Smooth muscle cell (in vitro differentiated cells): ENCODE measurements around a stretch of chr9.

- RAMPAGE, long total RNA: no peak
Measured at GRCh38 chr9:87644803-87645203, 81.1 kb upstream of the CTSL start.

GRCh38 chr9:87713276-87714009 lies 12.5 kb upstream of the CTSL start:
- RAMPAGE, long total RNA: no peak

GRCh38 chr9:87730247-87730667 lies 4.3 kb downstream of the CTSL start:
- RAMPAGE, long total RNA: no peak

DNA sequence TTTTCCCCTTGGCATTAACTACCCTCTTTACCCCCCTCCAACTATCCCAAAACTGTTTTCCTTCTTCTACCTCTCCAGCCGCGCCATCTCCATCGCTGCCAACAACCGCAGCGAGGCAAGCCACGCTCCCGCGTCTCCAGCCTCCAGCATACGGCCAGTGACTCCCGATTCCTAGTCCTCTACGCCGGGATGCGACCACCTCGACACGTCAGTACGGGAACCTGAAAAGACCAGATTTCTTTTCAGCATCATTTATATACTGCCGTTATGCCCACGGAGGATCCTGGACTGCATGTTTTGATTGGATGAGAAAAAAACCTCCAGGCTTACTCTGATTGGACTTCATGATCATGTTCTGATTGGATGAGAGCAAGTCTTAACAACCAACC lies 25.1 kb downstream of the SPATA31C2 start:
- RAMPAGE, long total RNA: no peak

GRCh38 chr9:88392508-88393110 lies 4.4 kb downstream of the SPIN1 start:
- RAMPAGE, long total RNA: no peak

- RAMPAGE, long total RNA: no peak
Measured at GRCh38 chr9:88814263-88814953, 176.9 kb upstream of the S1PR3 start.

GRCh38 chr9:89153461-89153994 lies 25.1 kb downstream of the SHC3 start:
- RAMPAGE, long total RNA: no peak

DNA sequence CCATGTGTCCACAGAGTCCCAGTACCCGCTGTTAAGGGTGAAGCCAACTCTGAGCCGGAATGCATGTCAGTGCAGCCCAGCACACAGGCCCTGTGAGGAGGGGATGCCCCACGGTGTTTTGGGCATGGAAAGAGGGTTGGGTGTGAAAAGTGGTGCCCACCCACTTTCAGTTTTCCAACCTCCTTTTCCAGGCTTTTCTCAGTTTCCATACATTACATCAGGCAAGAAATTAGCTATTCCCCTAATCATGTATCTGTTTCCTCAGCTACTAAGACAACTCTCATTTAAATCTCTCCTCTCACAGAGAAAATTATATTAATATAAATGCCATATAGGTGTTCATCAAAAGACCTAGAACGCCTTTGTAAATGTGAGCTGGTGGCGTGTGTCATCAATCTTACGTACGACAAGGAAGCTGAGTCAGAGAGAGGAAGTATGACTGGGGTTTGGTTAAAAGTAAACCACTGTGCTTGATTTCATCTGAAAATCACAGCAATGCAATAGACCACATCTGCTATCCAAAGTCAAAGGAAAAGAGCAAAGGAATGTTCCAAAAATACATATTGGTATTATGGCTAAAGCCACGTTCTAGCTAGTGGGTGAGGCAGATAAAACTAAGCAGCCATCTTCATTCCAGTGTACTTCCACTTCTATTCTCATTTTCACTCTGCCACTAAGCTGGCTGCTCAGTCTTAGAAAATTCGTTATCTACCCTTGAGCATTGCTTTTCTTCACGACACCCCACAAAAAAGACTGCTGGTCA lies 24.1 kb downstream of the SHC3 start:
- RAMPAGE, long total RNA: no peak

DNA sequence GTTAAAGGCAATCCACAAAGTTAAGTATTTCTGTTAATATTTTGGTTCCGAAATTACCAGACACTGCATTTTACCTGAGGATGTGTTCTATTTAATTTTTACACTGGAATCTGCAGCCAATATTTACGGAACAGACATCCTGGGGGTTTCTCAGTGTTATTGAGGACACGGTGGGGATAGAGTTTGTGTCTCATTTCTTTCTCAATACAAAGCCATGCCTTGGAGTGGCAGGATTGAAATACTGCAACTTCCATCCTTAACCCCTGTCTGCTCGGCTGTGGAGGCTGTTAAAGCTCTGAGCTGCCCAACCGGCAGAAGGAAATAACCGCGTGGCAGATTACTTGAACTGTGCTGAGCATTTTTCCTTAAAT lies 1.8 kb downstream of the SHC3 start:
- RAMPAGE, long total RNA: no peak

- RAMPAGE, long total RNA: no peak
Measured at GRCh38 chr9:89247489-89247827, 63.5 kb upstream of the CKS2 start.

DNA sequence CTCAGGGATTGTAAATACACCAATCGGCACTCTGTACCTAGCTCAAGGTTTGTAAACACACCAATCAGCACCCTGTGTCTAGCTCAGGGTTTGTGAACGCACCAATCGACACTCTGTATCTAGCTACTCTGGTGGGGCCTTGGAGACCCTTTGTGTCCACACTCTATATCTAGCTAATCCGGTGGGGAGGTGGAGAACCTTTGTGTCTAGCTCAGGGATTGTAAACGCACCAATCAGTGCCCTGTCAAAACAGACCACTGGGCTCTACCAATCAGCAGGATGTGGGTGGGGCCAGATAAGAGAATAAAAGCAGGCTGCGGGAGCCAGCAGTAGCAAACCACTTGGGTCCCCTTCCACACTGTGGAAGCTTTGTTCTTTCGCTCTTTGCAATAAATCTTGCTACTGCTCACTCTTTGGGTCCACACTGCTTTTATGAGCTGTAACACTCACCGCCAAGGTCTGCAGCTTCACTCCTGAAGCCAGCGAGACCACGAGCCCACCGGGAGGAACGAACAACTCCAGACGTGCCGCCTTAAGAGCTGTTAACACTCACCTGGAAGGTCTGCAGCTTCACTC lies 28.0 kb upstream of the CKS2 start:
- RAMPAGE, long total RNA: no peak

GRCh38 chr9:89363258-89364441 lies 45.4 kb downstream of the SECISBP2 start:
- RAMPAGE, long total RNA: no peak

DNA sequence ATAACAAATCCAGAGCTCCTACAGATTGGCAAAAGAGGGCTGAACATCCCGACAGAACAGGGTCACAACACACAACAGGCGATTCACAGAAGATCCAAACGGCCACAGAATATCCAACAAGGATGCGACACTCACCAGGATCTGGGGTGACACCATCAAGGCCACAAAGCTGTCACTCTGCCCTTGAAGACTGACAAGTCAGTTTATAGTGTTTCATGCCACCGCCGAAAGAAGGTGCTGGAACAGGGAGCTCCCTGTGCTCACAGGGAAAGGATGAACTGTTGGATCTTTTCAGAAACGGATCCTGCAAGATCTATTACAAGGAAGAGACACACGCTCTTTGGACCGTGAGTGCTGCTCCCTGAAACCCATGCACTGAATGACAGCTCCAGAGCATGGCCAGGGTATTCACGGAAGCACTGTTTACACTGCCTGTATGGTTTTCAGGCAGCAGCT lies 53.0 kb downstream of the SEMA4D start:
- RAMPAGE, long total RNA: no peak

DNA sequence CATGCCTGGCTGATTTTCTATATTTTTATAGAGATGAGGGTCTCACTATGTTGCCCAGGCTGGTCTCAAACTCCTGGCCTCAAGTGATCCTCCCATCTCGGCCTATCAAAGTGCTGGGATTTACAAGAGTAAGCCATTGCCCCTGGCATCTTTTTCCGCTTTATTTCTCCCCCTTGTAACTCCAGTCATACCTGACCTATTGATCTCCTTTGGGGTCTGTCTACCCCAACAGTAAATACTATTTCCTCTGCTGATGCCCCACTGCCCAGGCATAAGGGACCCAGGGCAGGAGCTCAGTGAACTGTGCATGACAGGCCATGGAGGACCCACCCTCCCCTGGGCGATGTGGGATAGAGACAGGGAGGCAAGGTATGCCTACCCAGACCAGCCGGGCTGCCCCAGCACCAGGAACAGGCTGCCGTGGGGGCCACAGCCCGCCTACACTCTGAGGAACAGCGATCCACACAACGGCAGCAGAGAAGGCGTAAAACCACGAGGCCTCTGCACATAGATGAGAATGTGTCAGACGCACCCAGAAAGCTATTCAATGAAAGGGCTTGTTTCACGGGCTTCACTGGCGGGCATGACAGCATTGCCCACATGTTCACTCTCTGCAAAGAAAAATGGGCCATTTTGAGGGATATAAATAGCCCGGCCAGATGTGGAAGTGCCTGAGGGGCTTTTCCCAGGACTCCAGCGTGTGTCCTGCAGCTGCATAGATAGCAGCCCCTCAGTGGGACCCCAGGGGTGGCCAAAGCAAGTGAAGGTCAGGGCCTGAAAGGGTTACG lies 49.6 kb downstream of the SEMA4D start:
- RAMPAGE, long total RNA: no peak

- RAMPAGE, long total RNA: no peak
Measured at GRCh38 chr9:89523915-89524259, 26.0 kb upstream of the SEMA4D start.

GRCh38 chr9:89598988-89599515 lies 5.8 kb upstream of the GADD45G start:
- RAMPAGE, long total RNA: no peak

GRCh38 chr9:89617824-89618378 lies 13.1 kb downstream of the GADD45G start:
- RAMPAGE, long total RNA: no peak

DNA sequence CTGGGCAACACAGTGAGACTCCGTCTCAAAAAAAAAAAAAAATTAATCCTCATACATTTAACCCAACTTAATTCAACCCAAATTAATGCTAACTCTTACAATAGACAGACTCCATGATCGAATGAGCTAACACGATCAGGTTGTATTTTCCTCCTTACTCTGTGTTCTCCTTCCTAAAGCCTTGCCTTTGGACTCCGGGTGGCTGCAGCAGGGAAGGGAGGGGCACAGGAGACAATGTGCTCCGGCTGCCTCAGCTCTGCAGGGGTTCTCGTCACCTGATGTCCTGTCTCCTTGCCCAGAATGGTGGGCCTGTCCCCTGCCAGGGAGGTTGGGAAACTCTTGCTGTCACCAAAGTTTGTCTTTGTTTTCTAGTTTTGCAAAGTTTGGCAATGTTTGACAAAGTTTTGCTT lies 49.1 kb downstream of the GADD45G start:
- RAMPAGE, long total RNA: no peak

- RAMPAGE, long total RNA: no peak
Measured at GRCh38 chr9:89680988-89681308, 76.1 kb downstream of the GADD45G start.

GRCh38 chr9:89886223-89886571 lies 281.4 kb downstream of the GADD45G start:
- RAMPAGE, long total RNA: no peak